Psoas muscle (tissue), 2 donors: ENCODE measurements around a stretch of chr13.

DNA sequence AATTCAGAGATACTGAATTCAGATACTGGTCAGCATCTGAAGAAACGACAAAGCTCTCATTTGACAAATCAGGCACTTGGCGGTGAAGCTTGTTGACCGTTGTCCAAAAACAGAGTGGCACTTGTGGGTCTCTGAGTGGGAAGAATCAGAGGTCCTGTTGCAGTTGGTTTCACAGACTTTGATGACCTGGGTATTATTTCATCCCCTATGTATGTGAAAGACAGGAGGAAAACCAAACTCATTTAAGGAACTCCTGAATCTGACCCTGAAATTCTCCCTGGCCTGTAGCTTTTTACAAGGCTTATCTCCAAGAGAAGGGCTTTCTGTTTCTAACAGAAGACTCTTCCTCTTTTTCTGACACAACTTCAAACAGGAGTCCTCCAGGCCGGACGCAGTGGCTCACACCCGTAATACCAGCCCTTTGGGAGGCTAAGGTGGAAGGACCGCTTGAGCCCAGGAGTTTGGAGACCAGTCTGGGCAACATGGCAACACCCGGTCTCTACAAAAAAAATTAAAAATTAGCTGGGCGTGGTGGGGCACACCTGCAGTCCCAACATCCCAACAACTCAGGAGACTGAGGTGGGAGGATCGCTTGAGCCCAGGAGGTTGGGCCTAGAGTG lies 42.0 kb downstream of the CARS2 start:
- PRO-cap, 2 experiments: no peak in any of the 2 experiments

DNA sequence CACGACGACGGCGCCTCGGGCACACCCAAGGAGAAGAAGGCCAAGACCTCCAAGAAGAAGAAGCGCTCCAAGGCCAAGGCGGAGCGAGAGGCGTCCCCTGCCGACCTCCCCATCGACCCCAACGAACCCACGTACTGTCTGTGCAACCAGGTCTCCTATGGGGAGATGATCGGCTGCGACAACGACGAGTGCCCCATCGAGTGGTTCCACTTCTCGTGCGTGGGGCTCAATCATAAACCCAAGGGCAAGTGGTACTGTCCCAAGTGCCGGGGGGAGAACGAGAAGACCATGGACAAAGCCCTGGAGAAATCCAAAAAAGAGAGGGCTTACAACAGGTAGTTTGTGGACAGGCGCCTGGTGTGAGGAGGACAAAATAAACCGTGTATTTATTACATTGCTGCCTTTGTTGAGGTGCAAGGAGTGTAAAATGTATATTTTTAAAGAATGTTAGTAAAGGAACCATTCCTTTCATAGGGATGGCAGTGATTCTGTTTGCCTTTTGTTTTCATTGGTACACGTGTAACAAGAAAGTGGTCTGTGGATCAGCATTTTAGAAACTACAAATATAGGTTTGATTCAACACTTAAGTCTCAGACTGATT lies 6.2 kb downstream of the ING1 start:
- PRO-cap, 2 experiments: no peak in any of the 2 experiments

GRCh38 chr13:110812459-110812583 lies 98.8 kb downstream of the ING1 start:
- PRO-cap, 2 experiments: no peak in any of the 2 experiments

GRCh38 chr13:110886632-110886927 lies 28.3 kb downstream of the ANKRD10 start:
- PRO-cap, 2 experiments: no peak in any of the 2 experiments

DNA sequence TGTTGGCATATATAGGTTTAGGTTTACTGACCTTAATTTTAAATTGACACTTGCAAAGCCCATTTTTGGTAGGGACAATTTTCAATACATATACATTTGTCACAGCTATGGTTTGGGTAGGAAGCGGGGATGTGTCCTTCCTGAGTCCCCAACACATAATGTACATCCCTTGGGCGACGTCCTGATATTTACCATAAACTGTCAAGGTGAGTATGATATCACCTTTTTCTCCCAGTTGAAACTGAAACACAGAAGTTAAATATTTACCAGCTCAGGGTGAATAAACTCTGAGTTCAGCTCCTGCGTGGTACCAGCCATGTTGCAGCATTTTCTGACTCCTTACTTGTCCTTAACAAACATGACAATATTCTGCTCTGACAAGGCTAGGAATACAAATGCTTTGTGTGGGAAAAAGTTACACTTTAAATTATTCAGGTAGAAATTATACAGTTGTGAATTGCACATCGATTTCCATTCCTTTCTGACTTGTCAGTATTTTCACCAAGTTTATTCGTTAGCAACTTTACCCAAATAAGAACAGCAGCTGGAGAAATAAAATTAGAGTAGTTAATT lies 294.2 kb downstream of the TEX29 start:
- PRO-cap, 2 experiments: no peak in any of the 2 experiments

- PRO-cap, 2 experiments: no peak in any of the 2 experiments
These were observed 146.1 kb upstream of the SPACA7 start for GRCh38 chr13:112229975-112230464.

DNA sequence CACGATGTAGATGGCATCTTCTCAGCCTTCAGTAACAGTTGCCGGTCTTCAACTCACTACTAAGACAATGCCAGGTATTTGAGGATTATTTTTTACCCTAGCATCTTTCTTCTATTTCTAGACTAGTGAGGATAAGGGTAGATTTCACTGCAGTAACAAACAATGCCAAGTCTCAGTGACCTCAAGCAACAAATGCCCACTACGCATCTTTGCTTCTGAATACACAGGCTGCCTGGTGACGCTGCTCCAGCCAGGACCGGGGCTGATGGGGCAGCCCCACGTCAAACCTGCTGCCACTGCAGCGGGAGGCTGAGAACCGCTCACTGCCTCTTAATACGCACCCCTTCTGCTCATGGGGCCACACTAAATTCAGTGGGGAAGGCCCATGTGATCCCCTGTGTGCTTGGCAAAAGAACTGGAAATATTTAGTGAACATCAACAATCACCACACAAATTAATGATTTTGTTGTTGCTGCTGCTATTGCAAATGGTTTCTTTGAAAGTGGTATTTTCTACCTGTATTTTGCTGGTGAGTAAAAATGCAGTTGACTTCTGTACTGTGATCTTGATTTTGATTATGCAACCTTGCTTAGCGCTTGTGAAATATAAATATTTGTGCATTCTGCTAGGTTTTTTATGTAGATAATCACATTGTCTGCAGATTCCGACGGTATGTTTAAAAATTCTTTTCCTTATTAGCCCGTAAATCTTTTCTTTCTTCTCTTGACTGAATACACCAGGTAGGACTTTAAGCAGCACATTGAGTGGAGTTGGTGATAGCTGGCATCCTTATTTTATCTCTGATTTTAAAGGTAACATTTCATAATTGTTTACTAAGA lies 139.5 kb upstream of the SPACA7 start:
- PRO-cap, 2 experiments: no peak in any of the 2 experiments

- PRO-cap, 2 experiments: no peak in any of the 2 experiments
These were observed 98.7 kb downstream of the SPACA7 start for GRCh38 chr13:112474780-112475234.

DNA sequence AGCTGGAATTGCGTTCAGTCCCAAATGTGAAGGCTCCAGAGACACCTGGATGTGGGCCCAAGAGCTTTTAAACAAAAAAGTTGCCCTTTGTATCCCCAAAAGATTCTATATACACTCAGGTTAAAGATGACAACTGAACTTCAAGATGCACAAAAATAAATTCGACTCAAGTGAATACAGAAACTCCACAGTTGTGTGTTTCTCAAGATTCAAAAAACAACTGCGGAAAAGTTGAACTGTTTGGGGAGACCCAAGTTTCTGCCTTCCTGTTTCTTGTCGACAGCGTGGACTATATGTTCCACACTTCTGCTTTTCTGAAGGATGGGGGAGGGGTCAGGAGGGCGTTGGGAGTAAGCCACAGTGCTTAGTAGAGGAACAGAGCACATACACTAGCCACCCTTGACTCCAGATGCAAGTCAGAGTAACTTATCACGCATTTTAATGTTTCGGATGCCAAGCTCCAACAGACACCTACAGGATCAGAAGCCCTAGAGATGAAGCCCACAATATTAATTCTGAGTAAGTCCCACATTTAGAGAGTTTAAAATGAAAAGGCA lies 4.4 kb downstream of the TUBGCP3 start:
- PRO-cap, 2 experiments: no peak in any of the 2 experiments

- PRO-cap, 2 experiments: peak in 2 of 2 experiments; most common plus-strand start chr13:112959543 (in 1); most common minus-strand start chr13:112959282 (in 1)
These were observed 9.8 kb upstream of the MCF2L start for GRCh38 chr13:112959185-112959679.

GRCh38 chr13:112990575-112991614 lies 21.9 kb downstream of the MCF2L start:
- PRO-cap, 2 experiments: no peak in any of the 2 experiments

GRCh38 chr13:112996655-112997156 lies 27.7 kb downstream of the MCF2L start:
- PRO-cap, 2 experiments: no peak in any of the 2 experiments

- PRO-cap, 2 experiments: no peak in any of the 2 experiments
These were observed 16.3 kb downstream of the F10 start for GRCh38 chr13:113138698-113139560.

- PRO-cap, 2 experiments: no peak in any of the 2 experiments
These were observed 25.7 kb downstream of the CUL4A start for GRCh38 chr13:113234878-113235663.

- PRO-cap, 2 experiments: no peak in any of the 2 experiments
These were observed 23.4 kb upstream of the LAMP1 start for GRCh38 chr13:113273508-113274116.

DNA sequence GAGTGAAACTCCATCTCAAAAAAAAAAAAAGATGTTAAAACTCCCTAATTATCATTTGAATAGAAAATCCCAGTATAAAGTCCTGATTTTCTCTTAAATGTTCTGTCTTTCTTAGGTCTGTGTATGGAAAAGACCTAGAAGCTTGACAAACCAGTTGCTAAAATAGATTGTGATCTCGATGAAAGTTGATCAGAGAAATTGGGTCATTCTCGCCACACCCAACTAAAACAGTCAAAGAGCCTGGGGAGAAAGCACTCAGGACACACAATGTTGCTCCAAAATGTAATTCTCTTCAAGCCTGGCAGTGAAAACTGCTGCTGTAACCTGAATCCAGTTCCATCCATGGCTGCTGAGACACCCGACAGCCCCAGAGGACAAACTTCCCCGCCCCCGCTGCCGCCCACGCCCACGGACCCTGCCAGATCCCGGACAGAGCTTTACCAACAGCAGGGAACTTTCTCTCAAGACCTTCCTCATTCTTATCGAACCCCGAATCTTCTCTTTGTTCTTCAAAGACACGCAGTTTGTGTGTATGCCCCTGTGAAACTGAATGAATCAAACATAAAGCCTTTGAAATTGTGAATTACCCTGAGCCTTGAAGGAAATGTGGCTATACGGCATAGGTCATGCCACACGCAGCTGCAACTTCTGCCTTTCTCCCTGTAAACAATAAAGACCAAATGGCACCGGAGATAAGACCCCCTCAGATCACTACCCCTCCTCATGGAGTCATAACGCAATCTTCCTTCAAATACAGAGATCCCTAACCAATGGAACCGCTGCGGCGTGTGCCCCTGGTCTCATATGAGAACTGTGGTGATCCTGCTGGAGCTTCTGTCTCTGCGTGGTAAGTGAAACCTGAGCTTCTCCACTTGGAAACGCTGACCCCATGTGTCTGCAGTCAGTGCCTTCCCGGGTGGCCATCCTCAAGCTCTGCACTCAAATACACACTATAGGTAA lies 4.9 kb upstream of the LAMP1 start:
- PRO-cap, 2 experiments: peak in 2 of 2 experiments; most common plus-strand start position 225 of the sequence (in 2); most common minus-strand start position 853 of the sequence (in 1)

DNA sequence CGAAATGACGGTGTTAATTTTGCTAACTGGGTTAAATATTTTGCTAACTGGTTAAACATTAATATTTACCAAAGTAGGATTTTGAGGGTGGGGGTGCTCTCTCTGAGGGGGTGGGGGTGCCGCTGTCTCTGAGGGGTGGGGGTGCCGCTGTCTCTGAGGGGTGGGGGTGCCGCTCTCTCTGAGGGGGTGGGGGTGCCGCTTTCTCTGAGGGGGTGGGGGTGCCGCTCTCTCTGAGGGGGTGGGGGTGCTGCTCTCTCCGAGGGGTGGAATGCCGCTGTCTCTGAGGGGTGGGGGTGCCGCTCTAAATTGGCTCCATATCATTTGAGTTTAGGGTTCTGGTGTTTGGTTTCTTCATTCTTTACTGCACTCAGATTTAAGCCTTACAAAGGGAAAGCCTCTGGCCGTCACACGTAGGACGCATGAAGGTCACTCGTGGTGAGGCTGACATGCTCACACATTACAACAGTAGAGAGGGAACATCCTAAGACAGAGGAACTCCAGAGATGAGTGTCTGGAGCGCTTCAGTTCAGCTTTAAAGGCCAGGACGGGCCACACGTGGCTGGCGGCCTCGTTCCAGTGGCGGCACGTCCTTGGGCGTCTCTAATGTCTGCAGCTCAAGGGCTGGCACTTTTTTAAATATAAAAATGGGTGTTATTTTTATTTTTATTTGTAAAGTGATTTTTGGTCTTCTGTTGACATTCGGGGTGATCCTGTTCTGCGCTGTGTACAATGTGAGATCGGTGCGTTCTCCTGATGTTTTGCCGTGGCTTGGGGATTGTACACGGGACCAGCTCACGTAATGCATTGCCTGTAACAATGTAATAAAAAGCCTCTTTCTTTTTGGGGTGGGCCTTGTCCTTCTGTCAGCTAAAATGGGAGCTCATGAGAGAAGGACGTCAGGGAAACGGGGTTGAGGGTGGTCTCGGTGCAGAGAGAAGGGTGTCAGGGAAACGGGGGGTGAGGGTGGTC lies 25.8 kb downstream of the LAMP1 start:
- PRO-cap, 2 experiments: no peak in any of the 2 experiments

DNA sequence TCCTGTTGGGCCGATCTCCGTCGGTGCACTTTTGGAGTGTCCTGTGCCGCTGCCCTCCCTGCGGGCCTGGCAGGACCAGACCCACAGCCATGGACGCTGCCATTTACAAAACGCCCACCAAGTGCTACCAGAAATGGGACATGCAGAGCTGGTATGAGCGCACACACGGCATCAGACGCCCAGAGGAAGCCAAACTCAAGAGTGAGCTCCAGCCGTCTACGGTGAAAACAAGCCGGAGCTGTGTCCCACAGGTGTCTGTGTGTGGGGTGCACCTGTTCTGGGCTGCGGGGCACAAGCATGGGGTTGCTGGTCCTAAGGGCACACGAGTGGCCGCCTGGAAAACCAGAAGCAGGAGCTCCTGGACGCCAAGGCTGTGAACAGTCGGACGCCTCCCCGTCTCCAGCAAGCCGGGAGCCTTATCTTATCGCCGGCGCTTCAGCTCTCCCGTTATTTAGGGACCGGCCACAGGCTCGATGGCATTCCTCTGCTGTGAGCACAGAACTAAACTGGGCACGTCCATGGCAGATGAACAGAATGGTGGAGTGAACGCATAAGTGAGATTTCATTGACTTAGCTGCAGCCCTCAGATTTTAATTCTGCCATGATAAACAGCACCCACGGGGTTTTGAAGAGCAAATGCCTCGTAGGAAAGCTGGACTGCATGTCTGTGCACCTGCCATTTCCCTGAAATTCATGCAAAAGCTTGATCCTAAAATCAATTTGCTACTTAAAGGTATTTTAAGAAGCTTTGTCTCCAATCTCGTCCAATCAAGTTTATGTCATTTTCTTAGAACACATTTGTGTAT lies 1.2 kb downstream of the ADPRHL1 start:
- PRO-cap, 2 experiments: peak in 2 of 2 experiments; most common plus-strand start position 529 of the sequence (in 1); most common minus-strand start position 423 of the sequence (in 2)

- PRO-cap, 2 experiments: no peak in any of the 2 experiments
These were observed 2.2 kb downstream of the DCUN1D2 start for GRCh38 chr13:113488093-113488996.

- PRO-cap, 2 experiments: no peak in any of the 2 experiments
These were observed 2.6 kb downstream of the TMCO3 start for GRCh38 chr13:113493236-113493987.